ENCODE measurements around a stretch of chr2.

GRCh38 chr2:190648550-190649021 is 297 bp upstream of the NAB1 start:
- PRO-cap: bidirectional peak, plus-strand start at chr2:190648648, minus-strand start at chr2:190648699; bidirectional peak, plus-strand start at chr2:190648802, minus-strand start at chr2:190648785; bidirectional peak, plus-strand start at chr2:190649045, minus-strand start at chr2:190648892

DNA sequence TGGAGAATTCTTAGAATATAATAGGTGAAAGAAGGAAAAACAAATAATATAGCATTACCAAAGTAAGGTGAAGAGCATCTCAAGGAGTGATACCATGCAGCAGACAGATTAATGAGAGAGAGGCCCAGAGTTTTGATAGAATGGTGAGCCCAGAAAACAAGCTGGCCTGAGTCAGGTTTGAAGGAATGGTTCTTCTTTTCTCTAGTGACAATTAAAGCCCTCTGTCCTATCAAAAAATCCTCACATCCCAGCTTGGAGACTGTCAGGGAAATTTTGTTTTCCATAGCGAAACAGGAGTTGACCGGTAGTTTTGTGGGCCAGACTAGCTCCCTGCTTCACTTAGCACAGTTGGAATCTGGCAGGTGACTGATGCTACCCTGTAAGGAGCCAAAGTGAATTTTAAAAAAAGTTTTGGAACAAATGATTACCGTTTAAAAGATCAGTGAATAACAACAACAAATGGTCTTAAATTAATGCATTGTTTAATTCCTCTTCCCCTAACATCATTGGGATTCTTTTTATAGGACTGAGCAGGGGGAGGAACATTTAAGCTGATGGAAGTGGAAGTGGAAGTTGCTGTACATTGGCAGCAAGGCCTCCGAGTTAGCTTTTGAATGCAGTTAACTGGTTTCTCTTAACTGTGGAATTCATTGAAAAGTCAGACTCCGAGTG is 6.7 kb downstream of the NAB1 start:
- PRO-cap: no peak

GRCh38 chr2:190680223-190680719 is 31.4 kb downstream of the NAB1 start:
- PRO-cap: no peak

- PRO-cap: no peak
These were observed 67.8 kb upstream of the GLS start for GRCh38 chr2:190812775-190813277.

- PRO-cap: no peak
These were observed 35.1 kb downstream of the GLS start for GRCh38 chr2:190915498-190916397.

GRCh38 chr2:191008840-191009182 is 5.2 kb downstream of the STAT1 start:
- PRO-cap: no peak

- PRO-cap: no peak
These were observed 595 bp downstream of the STAT1 start for GRCh38 chr2:191013429-191013722.

DNA sequence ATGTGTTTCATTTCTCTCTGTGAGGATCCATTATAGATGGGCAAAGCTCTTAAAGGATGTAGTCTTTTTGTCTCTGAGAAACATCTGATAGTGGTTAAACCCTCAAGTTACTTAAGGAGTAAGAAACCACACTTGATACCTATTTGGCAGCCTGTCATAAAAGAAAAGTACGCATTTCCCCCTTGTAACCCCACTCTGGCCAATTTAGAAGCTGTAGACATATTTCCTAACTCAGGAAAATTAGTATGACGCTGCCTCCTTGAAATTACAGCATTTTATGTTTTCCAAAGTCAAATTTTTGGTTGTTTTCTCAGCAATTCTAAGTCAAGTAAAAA is 2.0 kb downstream of the STAT4 start:
- PRO-cap: no peak

DNA sequence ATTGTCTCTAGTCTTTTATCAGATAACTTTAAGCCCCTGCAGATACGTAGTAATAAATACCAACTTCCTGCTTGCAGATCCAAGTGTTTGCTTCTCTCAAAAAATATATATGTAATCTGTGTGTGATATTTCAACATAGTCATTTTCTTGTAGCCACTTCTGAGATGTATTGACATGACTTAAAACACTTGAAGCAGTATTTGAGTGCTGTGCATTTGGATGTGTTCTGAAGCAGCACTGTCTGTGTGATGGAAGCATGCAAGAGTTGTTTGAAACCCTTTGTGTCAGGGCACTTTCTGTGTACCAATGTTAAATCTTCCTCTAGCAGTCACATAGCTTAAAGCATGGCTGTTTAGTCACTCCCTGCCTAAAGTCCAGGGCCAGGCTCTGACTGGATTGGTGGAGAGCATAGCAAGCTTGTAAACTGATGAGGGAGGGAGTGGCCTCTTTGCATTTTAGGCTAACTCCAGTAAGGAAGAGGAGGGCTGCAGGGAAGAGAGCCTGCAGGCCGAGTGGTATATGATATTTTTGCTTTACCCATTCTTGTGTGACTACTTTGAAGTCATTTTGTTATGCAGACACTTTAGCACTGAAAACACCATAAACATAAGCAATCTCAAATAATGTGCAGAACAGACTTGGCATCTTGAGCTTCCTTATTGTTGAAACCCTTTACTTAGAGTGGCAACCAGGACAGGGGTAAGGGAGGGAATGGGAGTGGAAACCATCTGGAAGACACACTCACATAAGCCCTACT is 73.5 kb downstream of the MYO1B start:
- PRO-cap: no peak

DNA sequence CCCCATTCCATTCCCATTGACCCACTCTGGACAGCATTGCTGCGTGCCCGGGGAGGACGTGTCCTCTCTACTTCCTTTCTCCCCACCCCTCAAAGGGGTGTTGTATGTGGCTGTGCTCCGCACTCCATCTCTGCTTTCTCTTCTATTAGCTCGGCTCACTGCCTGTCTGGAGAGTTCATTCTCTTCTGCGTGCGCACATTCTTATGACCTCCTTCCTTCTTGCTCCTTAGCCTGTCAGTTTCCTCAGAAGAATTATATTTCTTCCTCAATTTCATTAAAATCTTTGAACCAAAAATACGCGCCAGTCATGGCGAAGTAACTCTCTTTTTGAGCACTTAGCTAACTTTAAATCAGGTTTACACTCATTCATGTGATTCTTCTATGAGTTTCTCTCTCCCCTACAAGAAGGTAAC is 192.9 kb downstream of the MYO1B start:
- PRO-cap: no peak

GRCh38 chr2:191680089-191680847 is 2.3 kb downstream of the NABP1 start:
- PRO-cap: no peak

- PRO-cap: no peak
These were observed 6.1 kb downstream of the NABP1 start for GRCh38 chr2:191683989-191684459.

GRCh38 chr2:191687680-191688381 is 9.9 kb downstream of the NABP1 start:
- PRO-cap: no peak

- PRO-cap: no peak
These were observed 15.8 kb downstream of the NABP1 start for GRCh38 chr2:191693566-191694316.

- PRO-cap: no peak
These were observed 35.1 kb upstream of the CAVIN2 start for GRCh38 chr2:191881877-191882554.

GRCh38 chr2:196160870-196161517 is 10.4 kb downstream of the STK17B start:
- PRO-cap: no peak

DNA sequence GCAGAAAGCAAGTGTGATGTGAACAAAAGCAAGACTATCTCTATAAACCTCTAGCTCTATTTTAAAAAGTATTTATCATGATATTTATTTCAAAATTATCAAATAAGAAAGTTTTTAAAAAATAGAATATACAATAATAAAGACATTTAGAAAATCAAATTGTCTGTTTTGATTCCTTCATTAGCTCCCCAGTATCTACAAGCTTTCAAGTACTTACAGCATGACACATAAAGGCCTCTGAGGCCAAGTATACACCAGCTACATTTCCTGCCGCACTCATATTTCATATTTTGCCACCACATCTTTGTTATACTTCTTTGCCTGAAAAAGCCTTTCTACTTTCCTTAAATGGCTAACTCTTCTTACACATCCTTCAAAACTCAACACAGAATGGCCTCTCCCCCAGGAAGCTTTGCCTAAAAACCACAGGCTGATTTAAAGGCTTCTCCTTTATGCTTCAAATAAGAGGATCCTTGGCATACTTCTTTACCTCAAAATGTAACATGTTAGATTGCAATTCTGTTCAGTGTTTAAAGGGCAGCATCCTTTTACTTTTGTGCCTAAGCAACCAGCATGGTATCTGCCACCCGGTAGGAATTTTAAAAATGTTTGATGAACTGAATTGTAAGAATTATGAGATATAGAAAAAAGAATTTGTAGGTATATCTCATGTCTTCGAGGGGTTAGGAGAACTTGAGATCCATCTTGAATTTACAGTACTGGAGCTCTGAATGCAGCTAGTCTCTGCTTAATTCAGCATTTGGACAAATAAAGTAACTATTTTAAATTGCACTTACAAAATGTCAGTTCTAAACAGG is 4.4 kb downstream of the STK17B start:
- PRO-cap: no peak

DNA sequence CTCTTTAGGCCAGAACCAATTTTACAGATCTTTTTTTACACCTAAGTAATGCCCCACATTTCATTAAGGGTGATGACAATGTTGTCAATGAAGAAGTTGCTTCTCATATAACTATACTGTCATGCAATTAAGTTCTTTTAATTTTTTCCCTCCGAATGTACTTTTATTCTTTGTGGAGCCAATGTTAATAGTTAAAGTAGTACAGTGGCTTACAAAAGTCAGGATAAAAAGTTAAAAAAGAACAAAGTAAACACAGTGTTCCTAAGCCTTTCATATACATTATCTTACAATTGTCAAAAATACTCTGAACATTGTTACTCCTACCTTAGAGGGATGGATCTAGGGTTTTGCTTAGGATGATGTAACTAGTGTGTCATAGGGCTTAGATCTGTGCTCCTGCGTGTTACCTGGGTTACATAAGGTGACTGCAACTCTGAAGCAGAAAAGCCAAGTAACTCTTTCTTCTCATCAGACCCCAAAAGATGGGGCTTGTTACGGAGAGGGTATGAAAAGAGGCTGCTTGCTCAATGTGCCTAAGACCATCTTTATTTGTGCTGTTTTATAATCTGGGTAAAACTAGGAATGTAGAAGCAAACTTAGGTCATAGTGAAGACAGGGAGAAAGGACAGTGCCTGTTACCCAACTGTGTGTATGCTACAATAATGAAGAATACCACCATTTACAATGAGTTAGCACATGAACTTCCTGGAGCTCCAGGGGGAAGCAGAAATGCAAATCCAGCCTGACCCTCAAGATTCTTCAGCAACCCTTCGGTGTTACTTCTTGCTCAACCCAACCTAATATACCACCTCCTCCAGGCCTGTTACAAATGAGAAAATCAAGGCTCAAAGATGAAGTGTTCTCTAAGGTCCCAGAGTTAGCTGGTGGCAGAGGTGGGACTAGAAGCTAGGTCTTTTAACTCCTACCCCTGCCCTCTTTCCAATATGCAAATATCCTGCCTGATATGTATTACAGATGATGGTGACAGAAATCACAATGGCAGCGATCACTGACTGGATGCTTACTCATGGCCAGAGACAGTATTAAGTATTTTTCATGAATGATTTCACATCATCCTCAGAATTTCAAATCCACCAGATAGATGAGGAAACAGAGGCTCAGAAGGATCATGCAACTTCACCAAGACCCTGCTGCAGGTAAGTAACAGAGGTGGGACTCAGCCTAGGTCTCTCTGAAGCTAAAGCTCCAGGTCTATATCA is 42.1 kb upstream of the STK17B start:
- PRO-cap: no peak

DNA sequence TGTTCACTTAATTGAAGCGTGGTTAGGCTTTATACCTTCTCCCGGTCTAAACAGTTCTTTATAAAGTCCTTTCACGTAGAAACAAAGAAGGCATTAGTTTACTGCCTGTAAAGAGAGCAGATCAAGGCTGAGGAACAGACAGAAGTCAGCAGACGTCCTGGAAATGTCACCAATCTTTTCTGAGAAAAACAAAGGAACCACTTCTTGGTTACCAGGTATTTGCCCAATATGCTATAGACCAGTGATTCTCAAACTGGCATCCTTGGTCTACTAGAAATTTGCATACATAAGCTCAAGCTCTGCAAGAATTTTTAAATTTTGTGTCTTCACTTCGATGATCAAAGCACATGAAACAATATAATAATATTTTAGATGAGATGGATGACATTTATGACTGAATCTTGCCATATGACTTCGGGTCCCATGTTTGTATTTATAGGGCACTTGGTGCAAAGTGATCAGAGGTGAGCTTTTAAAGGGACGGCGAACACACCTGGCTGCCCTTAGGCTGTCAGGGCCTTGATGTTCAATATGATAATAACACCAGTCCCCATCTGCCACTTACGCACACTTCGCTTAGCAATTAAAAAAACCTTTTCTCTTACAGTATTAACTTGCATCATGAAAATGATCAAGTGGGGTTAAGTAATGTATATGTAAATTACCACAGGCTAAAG is 89.3 kb upstream of the STK17B start:
- PRO-cap: no peak

DNA sequence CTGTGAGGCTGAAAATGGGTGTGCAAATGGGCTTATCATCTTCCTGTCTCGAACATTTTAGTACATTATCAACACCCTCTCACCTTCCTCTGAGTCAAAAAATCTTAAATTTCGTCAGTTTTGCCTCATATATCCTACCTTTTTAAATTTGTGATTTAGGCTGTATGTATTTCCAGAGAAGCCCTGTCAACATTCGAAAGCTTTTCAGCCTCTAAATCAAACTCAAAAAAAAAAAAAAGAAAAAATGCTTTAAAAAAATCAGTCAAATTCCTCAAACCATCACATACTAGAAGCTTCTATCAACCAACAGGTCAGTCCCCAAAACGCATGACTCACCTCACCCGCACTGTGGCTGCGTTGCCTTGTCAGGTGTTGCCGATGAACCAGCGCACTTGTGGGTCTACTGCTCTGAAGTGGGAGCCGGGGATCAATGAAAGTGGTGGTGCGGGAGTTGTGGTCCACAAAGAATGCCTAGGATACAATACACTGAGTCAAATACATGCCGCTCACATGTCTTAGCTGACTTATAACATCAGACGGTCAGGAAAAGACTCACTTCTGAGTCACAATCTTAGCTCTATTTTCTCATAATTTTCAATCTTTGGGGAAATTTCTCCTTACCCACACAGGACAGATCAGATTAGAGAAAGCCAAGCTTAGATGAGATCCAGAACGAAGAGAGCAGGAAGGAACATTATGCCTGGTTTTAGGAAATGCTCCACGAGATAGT is 107.0 kb upstream of the STK17B start:
- PRO-cap: no peak

Measured in type B pancreatic cell (in vitro differentiated cells).